HGPS cell (cell line): ENCODE measurements around a stretch of chr16.

DNA sequence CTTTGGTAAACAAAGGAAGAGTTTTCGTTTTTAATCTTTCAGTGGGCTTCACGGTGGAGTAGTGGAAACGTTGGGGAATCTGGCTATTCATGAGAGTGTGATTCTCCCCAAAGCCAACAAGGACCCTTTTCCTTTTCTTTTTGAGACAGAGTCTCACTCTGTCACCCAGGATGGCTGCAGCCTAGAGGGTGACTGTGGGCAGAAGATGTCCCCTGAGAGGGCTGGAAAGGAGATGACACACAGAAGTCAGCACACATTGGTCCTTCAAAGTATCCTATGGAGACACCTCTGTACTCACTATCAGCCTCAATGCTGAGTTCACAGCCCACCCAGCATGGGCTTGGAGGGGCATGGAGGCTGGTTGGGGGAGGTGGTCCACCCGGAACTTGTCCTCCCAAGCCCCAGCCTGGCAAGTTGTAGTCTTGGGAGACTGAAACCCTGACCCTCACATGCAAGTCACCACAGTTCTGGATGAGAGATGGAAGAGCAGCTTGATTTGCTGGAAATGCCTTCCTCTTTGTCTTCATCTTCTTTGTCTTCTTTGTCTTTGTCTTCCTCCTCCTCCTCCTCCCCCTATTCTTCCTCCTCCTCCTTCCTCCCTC is 256.1 kb downstream of the SNX29 start:
- RRBS: no CpG with 5 or more reads among the region's 4 CpGs

GRCh38 chr16:12386109-12386666 is 409.7 kb downstream of the SNX29 start:
- RRBS: no CpG with 5 or more reads among the region's 8 CpGs

GRCh38 chr16:12502708-12502991 is 301.0 kb downstream of the CPPED1 start:
- RRBS: no CpG with 5 or more reads among the region's 6 CpGs

DNA sequence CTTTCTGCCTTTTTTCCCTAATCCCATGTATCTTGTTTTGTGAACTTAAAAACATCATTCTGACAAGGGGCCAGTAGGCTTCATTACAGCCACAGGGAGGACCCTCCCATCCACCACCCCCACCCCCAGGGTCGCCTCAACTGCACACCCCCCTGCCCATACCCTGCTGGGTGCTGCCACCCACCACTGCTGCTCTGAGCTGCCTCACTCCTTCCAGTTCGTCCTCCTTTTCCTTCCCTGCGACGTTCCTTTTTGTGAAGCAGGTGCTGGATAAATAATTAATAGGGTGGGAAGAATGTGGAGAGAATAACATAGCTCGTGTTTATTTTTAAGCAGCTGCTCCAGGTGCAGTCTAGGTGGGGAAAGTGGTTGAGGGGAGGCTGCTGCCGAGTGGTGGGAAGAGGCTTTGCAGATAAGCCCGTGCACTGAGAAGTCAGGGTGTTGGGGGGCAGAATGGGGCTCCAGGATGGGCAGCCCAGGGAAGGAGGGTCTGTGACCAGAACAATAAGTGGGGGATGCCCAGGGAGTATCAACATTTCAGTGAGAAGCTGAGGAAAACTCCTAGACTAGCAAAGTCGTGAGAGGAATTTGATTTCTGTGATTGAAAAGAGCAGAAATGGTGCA is 300.6 kb downstream of the CPPED1 start:
- RRBS: no CpG with 5 or more reads among the region's 8 CpGs

DNA sequence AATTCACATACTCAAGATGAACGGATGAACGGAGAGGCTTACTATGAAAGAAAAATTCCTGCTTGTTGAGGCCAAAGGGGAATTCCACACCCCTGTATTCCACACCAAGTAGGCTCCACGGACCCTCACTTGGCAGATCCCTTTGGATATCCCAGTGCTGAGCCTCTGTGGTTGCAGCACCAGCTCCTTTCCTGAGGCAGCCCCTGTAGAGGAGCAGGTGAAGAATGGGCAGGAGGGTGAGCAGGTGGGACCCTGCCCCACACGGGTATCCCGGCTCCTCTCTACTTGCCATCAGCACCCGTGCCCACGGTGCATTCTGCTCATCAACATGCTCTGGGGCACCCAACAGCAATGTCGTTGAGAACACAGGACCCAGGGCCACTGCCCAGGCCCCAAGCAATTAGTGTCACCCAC is 113.0 kb downstream of the CPPED1 start:
- RRBS: no CpG with 5 or more reads among the region's 8 CpGs

DNA sequence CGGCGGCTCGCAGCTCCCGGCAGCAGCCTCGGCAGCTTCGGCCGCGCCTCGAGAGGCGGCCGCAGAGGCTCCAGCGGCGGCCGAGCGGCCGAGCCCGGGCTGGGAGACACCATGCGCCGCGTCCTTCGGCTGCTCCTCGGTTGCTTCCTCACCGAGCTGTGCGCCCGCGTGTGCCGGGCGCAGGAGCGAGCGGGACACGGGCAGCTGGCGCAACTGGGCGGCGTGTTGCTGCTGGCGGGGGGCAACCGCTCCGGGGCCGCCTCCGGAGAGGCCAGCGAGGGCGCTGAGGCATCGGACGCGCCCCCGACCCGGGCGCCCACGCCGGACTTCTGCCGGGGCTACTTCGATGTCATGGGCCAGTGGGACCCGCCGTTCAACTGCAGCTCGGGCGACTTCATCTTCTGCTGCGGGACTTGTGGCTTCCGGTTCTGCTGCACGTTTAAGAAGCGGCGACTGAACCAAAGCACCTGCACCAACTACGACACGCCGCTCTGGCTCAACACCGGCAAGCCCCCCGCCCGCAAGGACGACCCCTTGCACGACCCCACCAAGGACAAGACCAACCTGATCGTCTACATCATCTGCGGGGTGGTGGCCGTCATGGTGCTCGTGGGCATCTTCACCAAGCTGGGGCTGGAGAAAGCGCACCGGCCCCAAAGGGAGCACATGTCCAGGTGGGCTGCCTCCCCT is 701 bp downstream of the SHISA9 start:
- RRBS: 2% methylated on average over 52 of the region's 74 CpGs

GRCh38 chr16:14151416-14152119 is 80.4 kb downstream of the MRTFB start:
- RRBS: no CpG with 5 or more reads among the region's 2 CpGs

DNA sequence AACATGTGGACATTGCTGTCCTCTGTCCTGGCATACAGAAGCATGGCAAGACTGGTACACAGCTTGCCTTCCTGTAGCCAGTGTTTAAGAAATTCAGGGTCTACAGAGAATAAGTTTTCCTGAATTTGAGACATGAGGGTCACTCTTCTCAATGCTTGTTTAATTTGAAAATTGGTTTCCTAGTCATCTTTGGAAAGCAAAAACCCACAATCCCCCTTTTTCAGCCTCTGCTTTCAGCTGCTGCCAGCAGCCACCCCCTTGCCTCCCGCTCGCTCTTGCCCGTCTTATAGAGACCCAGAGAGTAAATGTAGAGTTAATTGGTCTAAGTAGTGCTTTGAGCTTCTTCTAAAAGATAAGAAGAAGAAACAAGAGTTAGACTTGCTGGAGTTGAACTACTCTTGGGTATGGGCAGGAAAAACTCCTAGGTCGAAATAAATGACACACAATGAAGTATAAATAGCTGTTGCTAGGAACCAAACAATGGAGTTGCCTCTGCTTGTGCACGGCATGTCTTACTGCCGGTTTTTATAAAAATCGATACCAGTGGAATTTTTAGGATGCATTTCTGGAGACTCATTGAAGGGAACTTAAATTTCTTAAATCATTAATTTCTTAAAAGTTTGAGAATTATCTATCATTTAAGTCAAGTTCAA is 116.7 kb downstream of the MRTFB start:
- RRBS: no CpG with 5 or more reads among the region's 7 CpGs

GRCh38 chr16:14203280-14203799 is 132.2 kb downstream of the MRTFB start:
- RRBS: no CpG with 5 or more reads among the region's 7 CpGs

DNA sequence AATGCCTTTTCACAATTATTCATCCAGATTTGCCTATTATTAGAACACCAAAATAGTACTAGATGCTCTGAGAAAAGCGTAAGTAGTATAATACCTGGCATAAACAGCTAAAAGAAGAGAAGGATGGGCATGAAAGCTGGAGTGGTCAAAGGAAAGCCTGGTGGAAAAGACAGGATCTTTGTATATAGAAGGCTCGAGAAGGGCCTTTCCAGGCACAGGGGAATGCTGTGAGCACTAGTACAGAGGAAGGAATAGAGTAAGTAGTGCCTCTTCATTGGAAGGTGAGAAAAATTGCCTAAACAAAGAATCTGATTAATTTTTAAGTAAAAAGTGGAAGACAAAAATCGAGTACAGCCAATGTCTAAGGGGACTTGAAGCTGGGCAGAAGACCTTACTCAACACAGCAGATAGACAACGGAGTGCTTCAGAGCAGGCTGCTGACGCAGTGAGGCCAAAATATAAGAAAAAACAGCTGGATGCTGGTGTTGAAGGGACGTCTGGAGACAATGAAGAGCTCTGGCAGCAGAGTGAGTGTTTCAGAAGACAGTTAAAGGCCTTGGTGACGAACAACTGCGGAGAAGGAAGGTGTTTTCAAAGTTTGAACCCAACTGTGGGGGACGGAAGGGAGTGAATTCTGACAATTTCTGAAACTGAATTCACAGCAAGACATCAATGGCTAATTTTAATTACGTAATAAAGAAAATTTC is 169.7 kb downstream of the MRTFB start:
- RRBS: no CpG with 5 or more reads among the region's 10 CpGs

DNA sequence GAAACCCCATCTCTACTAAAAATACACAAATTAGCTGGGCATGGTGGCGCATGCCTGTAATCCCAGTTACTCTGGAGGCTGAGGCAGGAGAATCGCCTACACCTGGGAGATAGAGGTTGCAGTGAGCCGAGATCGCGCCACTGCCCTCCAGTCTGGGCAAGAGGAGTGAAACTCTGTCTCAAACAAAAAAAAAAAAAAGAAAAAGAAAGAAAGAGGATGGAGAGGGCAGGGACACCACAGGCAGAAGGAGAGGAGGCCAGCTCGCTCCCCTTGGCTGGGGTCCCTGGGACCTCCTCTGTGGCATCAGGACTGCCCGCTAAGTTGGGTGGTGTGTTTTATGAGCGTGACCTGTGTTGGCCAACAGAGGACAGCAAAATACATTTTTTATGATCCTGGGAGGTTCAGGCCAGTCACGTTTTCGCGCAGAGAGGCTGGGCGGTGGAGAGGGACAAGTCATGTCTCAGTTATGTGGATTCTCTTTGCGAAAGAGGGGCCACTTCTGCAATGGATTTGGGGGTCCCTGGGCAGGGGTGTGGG is 229.6 kb downstream of the MRTFB start:
- RRBS: no CpG with 5 or more reads among the region's 13 CpGs

DNA sequence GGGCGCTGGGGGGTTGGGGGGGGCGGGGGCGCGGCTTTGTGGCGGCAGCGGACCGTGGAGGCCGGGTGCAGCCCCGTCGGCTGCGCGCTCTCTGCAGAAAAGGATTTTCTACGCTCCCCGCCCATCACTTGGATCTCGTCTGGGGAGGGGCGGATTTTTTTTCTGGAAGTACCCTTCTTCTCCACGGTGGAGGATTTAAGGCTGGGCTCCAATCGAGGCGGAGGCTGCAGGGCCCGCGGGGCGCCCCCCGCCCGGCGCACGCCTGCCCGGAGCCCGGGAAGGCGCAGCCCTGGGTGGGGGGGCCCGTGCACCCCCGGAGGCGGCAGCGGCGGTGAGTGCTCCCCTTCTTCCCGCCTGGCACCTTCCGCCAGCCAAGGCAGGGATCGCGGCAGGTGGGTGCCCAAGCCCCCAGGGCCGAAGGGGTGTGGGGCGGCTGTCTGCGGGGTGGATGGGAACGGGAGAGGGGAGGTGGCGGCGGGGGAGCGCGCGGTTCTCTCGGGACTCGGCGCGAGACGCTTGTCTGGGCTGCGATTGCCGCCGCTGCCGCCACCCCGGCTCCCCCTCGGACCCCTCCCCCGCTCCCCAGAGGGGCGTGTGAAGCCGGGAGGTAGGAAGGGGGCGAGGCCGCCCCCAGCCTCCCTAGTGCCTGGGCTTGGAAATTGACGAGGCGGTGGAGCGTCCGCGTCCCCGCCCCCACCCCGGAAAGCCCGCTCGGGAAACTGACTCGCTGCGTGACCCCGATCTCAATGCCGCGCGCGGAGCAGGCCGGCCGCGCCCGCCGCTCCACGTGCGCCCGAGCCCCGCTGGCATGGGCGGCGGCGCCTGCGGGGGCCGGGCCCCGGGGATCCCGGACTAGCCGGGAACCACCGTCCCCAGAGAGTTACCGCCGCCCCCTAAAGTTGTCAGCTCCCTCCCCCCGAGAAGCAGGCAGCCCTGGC is 231.4 kb downstream of the MRTFB start:
- RRBS: 1% methylated on average over 44 of the region's 100 CpGs

GRCh38 chr16:14307669-14308783 is 236.9 kb downstream of the MRTFB start:
- RRBS: 70% methylated on average over 6 of the region's 25 CpGs

DNA sequence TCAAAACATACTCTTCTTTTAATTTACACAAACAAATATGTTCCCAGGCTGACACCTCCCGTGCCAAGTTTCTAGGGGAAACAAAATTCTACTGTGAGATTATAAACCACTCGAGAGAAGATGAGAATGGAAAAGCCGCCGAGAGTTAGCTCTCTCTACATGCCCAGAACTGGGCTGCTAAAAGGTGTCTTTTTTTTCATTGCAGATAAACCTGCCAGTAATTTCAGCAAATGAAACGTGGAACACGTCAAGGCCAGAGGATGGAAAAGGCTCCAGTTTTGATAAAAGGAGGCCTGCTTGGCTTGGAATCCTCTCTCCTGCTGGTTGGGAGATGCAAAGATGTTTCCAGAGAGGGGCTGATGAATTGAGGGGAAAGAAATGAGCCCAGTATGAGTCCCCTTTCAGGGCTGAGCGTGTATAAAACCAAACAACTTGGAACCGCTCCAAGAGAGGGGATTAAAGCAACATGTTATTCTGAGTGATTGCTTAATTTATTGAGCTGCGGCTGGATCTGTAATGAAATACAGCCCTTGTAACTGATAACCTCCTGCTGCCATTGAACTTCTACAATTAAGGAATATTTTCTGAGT is 254.8 kb downstream of the MRTFB start:
- RRBS: no CpG with 5 or more reads among the region's 9 CpGs

- RRBS: no CpG with 5 or more reads among the region's 11 CpGs
These were observed 274.7 kb downstream of the MRTFB start for GRCh38 chr16:14345780-14346193.

GRCh38 chr16:14399894-14400395 is 230.1 kb downstream of the PARN start:
- RRBS: 54% methylated on average over 9 of the region's 19 CpGs

GRCh38 chr16:14406092-14406508 is 224.0 kb downstream of the PARN start:
- RRBS: no CpG with 5 or more reads among the region's 13 CpGs

GRCh38 chr16:14427462-14428137 is 202.5 kb downstream of the PARN start:
- RRBS: no CpG with 5 or more reads among the region's 11 CpGs

DNA sequence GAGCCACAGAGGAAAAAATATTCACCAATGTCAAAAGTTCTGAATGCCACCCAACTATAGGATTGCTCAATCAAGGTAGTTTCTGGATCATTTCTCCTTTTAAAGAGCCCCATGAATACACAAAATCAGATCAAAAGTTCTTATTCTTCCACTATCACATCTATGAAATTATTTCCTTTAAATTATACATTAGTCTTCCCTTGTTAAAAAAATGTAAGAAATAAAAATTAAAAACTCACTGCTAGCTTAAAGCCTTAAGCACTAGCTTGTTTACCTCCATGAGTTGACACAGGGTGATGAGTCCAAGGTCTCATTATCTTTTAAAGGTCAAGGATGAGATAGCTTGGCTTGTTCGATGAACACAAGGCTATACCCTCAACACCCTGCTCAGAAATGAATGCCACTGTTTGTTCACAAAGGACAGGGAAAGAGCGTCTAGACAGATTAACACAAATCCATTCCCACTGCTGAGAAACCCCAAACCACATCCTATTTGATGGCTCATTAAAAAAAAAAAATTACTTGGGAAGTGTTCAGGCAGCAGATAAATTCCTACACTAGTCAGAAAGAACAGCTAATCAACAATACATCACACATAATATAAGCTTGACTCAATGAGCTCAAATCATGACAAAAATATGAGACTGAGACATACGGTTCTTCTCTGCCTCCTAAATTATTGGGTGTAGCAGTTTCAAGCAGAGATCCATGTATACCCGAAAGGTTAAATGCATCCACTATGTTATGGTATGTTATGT is 118.9 kb downstream of the PARN start:
- RRBS: no CpG with 5 or more reads among the region's 4 CpGs

GRCh38 chr16:14539267-14539466 is 90.9 kb downstream of the PARN start:
- RRBS: no CpG with 5 or more reads among the region's 2 CpGs